Trachea (tissue), 1 donor: ENCODE measurements around a stretch of chr17.

DNA sequence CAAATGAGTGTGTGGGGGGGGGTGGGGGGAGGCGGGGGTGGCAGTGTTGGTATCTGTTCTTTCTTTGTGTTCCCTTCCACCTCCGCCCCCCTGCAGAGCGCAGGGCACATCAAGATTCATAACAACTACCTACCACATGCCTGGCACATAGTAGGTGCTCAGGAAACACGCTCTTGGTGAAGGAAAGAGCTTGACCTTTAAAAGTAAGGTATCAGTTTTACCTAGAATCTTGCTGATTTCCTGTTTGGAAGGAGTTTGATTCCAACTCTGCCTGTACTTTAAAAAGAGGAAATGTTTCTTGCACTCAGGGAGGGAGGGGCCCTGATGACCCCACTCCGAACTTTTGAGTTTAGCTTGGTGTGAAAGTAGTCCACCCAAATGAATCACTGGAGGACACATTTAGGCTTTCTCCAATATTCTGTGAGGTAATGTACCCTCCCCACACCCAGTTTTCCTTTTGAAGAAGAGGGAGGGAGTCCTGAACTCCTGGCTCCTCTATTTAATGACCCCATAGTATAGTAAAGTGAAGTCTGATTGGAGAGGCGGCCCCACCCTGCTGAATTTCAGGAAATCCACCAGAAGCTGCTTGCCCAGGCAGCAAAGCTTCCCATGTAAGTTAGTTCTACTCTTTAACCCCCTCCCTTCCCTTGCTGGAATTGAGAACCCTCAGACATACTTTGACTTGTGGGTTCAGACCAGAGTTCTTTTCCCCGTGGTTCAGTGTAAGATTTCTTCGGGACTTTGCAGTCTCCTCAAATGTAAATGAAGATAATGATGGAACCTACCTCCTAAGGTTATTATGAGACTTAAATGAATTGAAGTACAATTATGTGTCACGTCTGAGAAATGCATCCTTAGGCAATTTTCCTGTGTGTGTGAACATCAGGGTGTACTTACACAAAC, 674 bp upstream of the FAM20A start:
- PRO-cap = unidirectional peak, plus-strand start at position 526 of the sequence

DNA sequence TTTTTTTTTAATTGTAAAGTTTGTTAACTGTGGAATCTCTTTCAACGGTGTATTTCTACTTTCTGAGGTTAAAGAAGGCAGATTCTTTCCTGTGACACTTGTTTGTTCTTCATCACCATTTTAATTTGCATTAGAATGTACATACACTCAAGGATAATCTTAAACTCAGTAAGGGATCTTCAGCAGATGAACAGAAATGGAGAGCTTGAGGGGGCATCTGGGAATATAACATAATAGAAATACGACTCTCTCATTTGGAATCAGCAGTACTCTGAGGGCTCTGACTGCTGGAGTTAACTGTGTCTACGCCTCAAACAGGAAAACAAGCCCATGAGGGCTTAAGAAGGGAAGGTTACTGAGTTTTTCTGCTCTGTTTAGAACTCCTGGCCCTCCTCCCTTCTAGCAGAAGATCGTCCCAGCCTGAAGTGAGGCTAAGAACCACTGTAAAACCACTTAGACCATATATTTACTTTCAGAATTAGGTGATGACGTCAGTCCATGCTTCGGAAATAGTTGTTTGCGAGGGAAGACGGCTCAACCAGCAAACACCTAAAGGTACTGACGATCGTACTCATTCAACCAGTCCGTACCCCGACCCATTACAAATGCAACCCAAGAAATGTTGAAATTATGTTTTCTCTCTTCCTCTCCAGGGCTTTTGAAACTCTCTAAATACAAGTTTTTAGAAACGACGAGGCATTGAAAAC, 148.6 kb upstream of the FAM20A start:
- PRO-cap = no peak

GRCh38 chr17:68772150-68772481, 170.9 kb upstream of the FAM20A start:
- PRO-cap = no peak

DNA sequence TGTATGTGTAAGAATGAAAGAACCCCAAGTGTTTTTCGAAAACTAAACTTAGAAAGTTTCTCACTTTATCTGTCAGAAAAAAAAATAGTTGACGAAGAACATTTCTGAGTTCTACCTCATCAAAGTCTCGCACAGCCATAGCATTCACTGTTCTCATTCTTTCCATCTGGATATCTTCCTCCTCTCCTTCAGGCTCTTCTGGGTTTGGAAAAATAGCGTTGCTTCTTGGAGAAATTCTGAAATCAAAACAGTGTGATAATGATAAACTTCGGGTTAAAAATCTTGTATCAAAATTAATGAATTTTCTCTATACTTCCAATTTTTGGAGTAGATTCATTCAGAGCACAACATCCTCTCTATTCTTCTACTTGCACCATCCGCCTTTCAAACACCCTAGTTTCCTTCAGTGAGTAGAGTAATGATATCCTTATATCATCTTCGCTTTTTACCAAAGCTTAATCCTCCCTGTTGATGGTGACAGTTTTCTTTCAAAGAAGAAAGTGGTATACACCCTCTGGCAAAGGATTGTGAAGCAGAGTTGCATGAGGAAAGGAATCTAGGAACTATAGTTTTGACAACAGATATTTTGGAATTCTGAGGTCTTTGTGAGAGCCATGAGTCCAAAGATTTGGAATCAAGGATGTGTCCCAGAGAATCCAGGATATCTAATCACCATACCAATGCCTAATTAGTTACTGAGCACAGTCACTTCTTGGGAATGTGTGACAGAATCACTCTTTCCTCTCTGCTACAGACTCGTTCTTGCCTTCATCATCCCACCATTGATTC, 35.7 kb upstream of the ABCA8 start:
- PRO-cap = no peak

GRCh38 chr17:69087690-69088382, 27.1 kb upstream of the ABCA9 start:
- PRO-cap = no peak

- PRO-cap = no peak
Observed at GRCh38 chr17:69240687-69241357, 12.2 kb upstream of the ABCA10 start.

- PRO-cap = no peak
Observed at GRCh38 chr17:69325460-69325850, 1.5 kb downstream of the ABCA5 start.

DNA sequence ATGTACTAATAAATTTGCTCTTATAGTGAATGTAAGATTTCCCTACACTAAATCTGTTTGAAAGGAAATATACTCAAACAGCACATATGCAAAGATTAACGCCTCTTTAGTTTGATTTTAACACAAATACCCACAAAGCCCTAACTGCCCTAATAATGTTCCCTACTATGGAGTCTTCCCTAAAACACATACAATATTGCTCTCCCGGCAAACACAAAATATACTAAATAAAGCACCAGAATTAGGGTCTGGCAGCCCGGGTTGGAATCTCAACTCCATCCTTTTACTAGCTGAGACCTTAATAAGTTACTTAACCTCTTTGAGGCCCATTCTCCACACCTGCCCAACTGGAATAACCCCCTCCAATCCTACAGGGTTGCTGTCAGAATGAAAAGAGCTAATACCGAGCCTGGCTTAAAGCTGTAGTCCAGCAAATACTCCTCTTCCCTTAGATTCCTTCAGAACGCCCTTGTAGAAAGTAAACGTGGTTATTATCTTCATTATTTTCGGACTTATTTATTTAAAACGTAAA, 1.0 kb downstream of the ABCA5 start:
- PRO-cap = no peak

- PRO-cap = no peak
Observed at GRCh38 chr17:69448313-69449300, 34.1 kb downstream of the MAP2K6 start.

DNA sequence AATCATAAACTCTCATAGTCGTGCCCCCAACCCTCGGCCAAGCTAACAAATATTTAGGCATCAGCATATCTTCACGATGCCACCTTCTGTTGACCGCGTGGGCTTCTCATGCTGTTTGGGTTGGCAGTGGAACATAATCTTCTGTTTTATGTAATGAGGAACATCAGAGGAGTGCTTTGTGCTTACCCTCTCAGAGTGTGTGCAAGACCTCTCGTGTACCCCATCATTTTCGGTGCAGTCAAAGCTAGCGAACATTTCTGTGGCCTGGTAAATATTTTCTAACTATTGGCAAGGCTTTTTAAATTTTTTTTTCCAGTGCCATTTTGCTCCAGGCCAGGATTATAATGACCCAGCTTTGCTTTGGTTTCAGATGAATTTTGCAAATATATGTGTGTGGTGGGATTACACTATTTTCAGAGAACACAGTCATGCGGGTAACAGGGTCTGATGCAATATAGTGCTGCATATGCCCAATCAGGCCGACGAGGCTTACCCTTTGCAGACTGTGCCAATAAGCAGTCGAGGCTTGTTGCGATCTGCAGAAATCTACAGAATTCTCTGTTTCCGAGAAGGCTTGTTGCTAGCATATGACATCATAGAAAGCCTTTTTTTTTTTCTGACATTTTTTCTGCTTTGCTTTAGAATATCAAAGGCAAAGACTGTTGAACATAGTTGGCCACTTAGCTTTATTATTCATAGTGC, 86.9 kb downstream of the MAP2K6 start:
- PRO-cap = no peak

DNA sequence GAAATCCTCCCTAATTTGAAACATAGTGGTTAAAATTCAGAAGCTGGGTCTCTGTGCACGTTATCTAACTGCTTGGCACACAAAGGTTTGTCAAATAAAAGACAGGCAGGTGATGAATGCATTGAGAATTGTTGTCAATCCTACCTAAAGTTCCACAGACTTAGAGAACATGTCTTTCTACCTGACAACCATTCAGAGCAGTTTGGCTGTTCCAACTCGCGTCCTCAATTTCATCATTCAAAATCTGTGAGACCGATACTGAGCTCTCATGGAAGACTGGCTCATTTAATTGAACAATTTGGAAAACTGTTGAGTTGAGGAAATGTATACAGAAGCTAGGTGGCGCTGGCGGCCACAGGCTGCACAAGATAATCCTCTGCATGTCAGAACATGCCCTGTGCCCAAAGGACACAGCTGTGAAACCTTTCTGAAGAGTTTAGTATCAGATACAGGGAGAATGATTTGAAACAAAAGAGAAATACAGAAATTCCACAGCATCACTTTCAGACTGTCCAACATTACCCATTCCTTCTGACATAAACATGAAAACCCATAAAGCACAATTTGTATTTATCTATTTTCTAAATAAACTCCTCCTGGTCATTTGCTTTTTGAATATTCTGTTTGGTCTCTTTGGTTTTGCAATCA, 192.6 kb downstream of the MAP2K6 start:
- PRO-cap = no peak

DNA sequence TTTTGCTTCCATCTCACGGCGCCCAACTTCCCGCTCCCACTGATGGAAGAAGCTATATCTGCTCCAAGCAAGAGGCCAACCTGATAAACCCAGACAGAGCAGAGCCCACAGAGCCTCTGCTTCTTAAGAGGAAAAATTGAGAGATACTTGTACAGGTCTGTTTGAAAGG, 167.5 kb upstream of the KCNJ16 start:
- PRO-cap = no peak

GRCh38 chr17:70074232-70074636, 791 bp upstream of the KCNJ16 start:
- PRO-cap = no peak

DNA sequence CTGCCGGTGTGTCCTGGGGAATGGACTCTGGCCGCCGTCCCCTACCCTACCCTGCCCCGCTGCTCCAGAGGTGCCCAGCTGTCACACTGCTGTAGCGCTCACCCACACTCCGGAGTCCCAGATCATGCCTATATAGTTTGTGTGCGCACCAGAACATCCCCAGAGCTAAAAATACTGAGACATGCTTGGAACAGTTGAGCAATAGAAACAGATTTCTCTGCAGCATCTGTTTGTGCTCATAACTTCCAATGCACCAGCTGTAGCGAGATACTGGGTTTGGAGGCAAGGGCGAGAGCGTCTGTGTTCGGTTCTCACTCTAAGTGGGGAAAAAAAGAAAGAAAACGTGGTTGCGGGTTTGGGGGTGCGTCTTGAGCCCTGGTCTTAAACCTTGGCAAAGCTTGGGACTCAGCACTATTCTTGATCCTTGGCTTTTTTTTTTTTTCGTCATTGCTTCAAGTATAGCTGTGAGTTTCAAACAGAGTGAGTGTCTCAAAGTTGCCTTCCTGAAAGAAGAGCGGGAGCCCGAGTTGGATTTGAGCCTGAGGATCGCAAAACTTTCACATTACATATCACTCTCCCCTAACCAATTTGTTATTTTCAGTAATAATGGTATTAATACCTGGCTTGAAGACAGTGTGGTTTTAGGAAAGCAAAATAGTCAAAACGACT, 538 bp downstream of the KCNJ2 start:
- PRO-cap = no peak

DNA sequence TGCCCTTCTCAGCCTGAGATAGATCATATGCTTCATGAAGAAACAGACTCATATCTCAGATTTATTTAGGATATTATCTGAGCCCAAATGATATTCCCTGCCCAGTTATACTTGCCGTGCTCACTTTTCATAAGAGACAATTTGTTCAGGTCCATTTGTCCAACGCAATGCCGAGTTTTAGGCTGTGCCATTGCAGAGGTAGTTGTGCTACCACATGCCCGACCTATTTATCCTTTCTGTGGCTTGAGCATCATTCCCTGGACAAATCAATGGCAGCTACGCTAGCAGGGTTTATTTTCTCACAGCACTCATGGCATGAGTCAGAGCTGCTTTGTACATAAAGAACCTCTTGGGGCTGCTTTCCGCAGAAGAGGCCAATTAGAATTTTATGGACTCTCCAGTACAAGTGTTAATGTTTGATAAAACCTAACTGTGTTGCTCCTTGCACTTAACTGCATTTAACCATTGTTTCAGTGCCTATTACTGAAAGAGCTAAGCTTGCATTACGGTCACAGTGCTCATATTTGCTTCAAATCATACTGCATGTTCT, 491.9 kb downstream of the KCNJ2 start:
- PRO-cap = no peak

GRCh38 chr17:70756284-70756483, 586.9 kb downstream of the KCNJ2 start:
- PRO-cap = unidirectional peak, plus-strand start at chr17:70756363

- PRO-cap = unidirectional peak, minus-strand start at chr17:71545092
Observed at GRCh38 chr17:71544873-71545375, 575.9 kb upstream of the SOX9 start.

DNA sequence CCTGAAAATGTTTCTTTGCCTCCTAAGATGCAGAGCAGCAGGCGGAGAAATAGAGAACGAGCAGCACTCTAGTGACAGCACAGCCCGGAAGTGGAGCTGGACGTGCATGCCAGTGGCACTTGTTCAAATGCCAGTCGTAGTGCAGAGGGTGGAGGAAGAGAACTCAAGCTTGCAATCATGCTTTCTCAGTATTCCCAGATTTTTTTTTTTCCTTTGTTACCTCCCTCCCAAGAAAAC, 182.2 kb upstream of the SOX9 start:
- PRO-cap = no peak

GRCh38 chr17:72126382-72127150, 5.7 kb downstream of the SOX9 start:
- PRO-cap = no peak

GRCh38 chr17:72420990-72421693, 300.3 kb downstream of the SOX9 start:
- PRO-cap = no peak